ENCODE results near the gene RILPL1.

- PRO-cap, 2 experiments, result peak in 2 of 2 experiments; most common plus-strand start chr12:122399184 (in 1); most common minus-strand start chr12:122399210 (in 1)
- RAMPAGE, long total RNA, 5 experiments, result no peak in any of the 5 experiments
Measured at GRCh38 chr12:122398924-122399890, 23.3 kb downstream of the CLIP1 start.

DNA sequence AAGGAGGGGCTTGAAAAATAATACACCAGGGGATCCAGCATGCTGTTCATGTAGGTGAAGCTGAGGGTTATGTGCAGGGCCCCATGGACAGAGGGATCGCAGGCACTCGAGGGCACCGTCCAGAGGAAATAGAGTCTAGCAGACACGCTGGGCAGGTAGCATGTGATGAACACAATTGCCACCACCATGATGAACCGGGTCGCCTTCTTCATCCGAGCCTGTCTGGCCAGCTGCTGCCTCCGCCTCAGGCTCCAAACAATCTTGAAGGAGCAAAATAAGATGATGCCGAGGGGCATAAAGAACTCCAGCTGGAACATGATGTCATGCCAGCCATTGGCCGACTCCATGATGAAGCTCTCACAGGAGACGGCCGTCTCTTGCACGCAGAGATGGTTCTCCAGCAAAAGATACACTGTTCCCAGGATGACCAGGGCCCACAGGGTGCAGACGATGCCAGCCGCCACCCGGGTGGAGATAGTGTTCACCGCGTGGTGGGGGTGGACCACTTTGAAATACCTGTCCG lies 1.1 kb downstream of the HCAR1 start:
- PRO-cap, 2 experiments, result no peak in any of the 2 experiments
- RAMPAGE, long total RNA, 5 experiments, result no peak in any of the 5 experiments

GRCh38 chr12:122813252-122813796 lies 21.9 kb upstream of the HIP1R start:
- PRO-cap, 2 experiments, result no peak in any of the 2 experiments
- RAMPAGE, long total RNA, 5 experiments, result no peak in any of the 5 experiments

DNA sequence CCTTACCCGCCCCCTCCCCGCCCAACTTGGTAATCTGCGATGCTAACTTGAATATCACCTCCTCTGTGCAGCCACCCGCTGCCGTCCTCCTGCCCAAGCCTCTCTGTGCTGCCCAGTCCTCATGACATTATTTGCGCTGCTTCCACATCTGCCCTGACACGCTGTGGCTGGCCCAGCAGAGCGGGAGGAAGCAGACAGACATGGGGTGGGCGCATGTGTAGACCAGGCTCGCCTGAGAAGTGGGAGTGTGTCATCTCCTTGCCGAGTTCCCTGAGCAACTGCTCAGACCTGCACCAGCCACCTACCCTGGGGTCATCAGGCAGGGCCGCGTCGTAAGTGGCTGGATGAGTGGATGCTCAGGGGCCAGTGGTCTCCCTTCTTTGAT lies 5.9 kb downstream of the HIP1R start:
- PRO-cap, 2 experiments, result no peak in any of the 2 experiments
- RAMPAGE, long total RNA, 5 experiments, result no peak in any of the 5 experiments

DNA sequence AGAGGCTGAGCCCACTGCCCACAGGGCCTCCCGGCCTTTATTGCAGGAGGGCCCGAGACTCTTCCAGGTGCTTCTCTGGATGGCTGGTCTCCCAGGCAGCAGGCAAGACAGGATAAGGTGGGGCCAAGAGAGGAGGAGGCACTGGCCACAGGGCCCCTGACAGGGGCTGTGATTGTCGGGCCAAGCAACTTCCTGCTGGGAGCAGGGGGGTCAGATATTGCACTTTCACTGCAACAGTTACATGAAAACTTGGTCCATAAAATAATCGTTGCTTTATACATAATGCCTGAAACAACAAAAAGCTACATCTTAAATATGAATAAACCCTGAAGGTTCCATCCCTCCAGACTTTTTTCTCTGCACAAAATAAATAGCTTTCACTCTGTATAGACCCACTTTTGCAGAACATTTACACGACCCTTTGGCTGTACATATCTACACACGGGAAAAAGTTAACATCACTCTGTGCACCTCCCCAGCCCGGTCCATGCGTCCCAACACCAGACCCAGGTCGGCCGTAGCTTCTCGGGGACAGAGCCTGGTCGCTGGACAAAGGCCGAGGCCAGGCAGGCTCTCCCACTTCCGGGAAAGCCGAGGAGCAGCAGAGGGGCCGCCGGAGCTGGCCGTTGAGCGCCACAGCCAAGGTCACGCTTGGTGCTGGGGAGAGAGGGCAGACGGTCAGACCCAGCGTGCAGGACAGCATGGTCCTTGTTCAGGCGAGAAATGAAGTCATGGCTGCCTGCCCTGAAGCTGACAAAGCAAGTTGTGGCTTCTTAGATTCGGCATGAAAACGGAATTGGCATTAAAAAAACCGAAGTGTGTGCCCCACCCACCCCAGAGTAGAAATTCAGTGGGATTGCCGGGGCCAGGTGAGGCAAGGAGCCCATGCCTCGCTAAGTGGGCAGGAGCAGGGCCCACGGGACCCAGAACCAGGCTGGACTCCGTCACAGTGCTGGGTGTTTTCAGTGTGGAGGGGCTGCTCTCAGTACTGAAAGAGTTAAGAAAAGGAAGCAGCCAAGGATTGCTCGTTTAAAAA lies 4.0 kb downstream of the ARL6IP4 start:
- PRO-cap, 2 experiments, result no peak in any of the 2 experiments
- RAMPAGE, long total RNA, 5 experiments, result no peak in any of the 5 experiments

DNA sequence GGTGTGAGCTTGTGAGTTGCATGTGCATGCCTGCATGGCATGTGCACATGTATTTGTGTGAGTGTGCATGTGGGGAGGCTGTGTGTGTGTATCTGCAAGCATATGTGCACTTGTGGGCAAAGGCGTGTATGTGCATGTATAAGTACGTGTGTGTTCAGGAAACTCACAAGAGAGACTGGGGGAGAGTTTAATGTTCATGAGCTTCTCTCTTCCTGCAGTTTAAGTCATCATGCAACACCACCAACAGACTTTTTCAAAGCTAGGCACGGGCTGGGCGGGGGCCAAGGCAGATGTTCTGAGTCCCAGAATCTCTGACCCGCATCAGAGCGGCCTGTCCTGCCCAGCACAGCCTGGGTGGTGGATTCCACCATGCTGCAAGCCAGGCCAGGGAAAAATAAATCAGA lies 75.8 kb downstream of the PITPNM2 start:
- PRO-cap, 2 experiments, result no peak in any of the 2 experiments
- RAMPAGE, long total RNA, 5 experiments, result no peak in any of the 5 experiments

- PRO-cap, 2 experiments, result peak in 1 of 2 experiments; most common plus-strand start chr12:123270853 (in 1); most common minus-strand start chr12:123270754 (in 1)
- RAMPAGE, long total RNA, 5 experiments, result no peak in any of the 5 experiments
Measured at GRCh38 chr12:123269916-123270991, 1.4 kb downstream of the CDK2AP1 start.

DNA sequence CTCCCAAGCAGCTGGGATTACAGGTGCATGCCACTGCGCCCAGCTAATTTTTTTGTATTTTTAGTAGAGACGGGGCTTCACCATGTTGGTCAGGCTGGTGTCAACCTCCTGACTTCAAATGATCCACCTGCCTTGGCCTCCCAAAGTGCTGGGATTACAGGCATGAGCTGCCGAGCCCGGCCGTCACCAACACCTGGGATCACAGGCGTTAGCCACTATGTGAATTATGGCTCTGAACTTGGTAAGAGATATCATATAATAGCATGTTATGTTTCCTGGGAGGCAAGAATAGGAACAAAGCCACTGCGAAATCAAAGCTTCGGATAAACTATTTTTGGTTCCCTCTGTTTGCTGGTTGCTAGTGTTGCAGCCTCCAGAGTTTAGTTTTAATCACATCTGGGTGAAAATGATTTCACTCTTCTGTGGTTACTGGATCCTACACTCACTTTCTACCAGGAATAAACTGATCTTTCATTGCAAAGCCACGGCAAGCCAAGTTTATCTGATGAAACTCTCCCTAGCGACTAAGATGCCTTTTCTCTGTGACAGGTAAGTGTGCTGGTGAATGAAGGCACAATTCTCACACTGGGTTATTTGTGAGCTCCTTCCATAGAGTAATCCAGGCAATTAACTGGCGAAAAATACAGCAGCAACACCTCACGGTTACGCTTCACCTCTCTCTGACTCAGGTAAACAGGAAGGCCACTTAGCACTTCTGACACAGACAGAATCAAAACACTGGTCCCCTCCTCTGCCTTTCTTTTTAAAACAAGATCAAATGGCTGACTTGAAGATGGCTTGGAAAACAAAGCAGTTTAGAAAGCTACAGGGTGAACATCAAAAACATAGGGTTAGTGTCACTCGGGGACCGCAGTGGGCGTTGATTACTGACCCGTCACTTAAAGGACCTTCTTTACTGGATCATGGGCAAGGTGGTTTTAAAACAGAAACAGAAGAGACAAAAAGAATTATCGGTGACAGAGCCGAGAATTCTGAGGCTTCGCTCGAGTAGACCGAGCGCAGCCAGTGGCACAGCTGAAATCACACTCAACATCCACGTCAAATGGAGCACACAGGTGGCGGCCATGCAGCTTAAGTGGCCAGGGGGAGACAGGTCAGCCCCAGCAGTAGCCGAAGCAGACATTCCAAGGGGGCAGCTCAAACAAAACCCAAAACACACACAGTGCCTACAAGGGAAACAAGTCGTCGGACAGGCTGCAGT lies 16.9 kb downstream of the SNRNP35 start:
- PRO-cap, 2 experiments, result no peak in any of the 2 experiments
- RAMPAGE, long total RNA, 5 experiments, result no peak in any of the 5 experiments

GRCh38 chr12:123513423-123513622 lies 20.2 kb downstream of the RILPL1 start:
- PRO-cap, 2 experiments, result peak in 2 of 2 experiments; most common minus-strand start chr12:123513500 (in 1)
- RAMPAGE, long total RNA, 5 experiments, result start-site peak on the minus strand in 1 of 5 experiments, at chr12:123513444-123513532 at its widest, 72 reads per replicate

DNA sequence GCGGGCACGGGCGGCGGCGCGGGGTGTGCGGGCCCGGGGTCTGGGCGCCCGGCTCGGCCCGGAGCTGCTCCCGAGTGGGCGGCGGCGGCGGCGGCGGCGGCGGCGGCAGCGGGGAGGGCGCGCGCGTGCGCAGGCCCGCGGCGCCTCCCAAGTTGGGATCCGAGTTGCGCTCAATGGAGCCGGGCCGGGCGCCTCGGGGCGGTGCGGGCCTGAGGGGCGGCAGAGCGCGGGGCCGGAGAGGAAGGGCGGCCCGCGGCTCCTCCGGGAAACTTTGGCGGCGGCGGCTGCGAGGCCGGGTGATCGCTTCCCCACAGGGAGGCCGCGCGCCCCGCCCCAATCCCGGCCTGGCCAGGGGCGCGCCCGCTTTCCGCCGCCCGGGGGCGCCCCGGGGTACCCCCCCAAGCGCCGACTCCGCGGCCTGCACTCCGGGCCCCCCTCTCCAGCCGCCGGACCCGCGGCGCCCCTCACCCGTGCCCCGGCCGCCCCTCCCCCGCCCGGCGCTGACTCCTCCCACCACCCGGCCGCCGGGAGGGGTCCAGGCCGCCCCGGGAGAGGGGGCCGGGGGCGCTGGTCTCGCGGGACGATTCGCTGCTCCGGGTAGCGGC lies at the start of gene RILPL1:
RILPL1 (minus strand) TSS at position 76 of the 605 bp plus-strand sequence.
- PRO-cap, 2 experiments, result peak in 2 of 2 experiments; most common plus-strand start position 150 of the sequence (in 2); most common minus-strand start position 72 of the sequence (in 2)
- RAMPAGE, long total RNA, 5 experiments, result no peak in any of the 5 experiments

DNA sequence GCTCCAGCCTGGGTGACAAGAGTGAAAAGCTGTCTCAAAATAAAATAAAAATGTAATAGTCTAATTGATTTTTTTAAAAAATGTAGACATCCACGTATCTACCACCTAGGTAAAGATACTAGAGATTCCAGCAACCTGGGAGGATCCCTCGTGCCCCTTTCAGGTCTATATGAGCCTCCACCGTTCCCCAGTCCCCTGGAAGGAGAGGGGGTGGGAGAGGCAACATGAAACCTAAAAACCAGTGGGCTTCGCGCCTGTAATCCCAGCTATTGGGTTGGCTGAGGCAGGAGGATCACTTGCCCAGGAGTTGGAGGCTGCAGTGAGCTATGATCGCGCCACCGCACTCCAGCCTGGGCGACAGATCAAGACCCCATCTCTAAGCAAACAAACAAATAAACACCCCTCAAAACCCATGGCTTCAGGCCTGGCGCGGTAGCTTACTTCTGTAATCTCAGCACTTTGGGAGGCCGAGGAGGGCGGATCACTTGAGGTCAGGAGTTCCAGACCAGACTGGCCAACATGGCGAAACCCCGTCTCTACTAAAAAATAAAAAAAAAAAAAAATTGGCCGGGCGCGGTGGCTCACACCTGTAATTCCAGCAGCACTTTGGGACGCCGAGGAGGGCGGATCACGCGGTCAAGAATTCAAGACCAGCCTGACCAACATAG lies 1.1 kb upstream of the TMED2 start:
- PRO-cap, 2 experiments, result no peak in any of the 2 experiments
- RAMPAGE, long total RNA, 5 experiments, result no peak in any of the 5 experiments

GRCh38 chr12:123586599-123587201 lies 2.3 kb downstream of the TMED2 start:
- PRO-cap, 2 experiments, result no peak in any of the 2 experiments
- RAMPAGE, long total RNA, 5 experiments, result no peak in any of the 5 experiments

GRCh38 chr12:123618365-123619136 lies 14.9 kb downstream of the EIF2B1 start:
- PRO-cap, 2 experiments, result no peak in any of the 2 experiments
- RAMPAGE, long total RNA, 5 experiments, result no peak in any of the 5 experiments

GRCh38 chr12:123727624-123728347 lies 15.6 kb downstream of the ATP6V0A2 start:
- PRO-cap, 2 experiments, result no peak in any of the 2 experiments
- RAMPAGE, long total RNA, 5 experiments, result no peak in any of the 5 experiments

DNA sequence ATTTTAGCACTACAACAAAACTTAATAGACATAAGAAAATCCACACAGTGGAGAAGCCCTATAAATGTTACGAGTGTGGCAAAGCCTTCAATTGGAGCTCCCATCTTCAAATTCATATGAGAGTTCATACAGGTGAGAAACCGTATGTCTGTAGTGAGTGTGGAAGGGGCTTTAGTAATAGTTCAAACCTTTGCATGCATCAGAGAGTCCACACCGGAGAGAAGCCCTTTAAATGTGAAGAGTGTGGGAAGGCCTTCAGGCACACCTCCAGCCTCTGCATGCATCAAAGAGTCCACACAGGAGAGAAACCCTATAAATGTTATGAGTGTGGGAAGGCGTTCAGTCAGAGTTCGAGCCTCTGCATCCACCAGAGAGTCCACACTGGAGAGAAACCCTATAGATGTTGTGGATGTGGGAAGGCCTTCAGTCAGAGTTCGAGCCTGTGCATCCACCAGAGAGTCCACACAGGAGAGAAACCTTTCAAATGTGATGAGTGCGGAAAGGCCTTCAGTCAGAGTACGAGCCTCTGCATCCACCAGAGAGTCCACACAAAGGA lies 39.4 kb downstream of the ZNF664 start:
- PRO-cap, 2 experiments, result no peak in any of the 2 experiments
- RAMPAGE, long total RNA, 5 experiments, result no peak in any of the 5 experiments

GRCh38 chr12:124279923-124280531 lies 14.9 kb upstream of the RFLNA start:
- PRO-cap, 2 experiments, result no peak in any of the 2 experiments
- RAMPAGE, long total RNA, 5 experiments, result no peak in any of the 5 experiments

DNA sequence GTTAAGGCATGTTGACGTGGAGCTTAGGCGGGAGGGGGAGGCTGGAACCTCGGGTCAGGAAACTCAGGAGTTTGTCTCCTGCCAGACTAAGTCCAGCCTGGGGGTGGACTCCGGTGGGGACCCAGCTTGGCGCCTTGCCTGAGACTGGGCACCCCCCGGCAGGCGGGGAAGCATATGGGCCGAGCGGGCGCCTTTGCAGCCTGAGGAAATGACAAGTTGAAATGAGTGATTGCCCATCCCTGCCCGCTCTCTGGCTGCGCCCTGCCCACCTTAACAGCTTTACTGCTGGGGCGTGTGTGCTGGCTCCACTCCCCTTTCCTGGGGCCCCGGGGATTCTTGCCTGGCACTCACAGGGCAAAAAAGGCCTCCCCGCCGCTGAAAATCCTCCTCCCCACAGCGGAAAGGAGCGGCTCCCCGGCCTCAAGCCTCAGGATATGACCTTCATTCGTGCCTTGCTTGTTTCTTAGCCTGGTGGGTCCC lies 1.4 kb downstream of the RFLNA start:
- PRO-cap, 2 experiments, result no peak in any of the 2 experiments
- RAMPAGE, long total RNA, 5 experiments, result no peak in any of the 5 experiments

GRCh38 chr12:124386525-124387275 lies 91.8 kb downstream of the RFLNA start:
- PRO-cap, 2 experiments, result no peak in any of the 2 experiments
- RAMPAGE, long total RNA, 5 experiments, result no peak in any of the 5 experiments

DNA sequence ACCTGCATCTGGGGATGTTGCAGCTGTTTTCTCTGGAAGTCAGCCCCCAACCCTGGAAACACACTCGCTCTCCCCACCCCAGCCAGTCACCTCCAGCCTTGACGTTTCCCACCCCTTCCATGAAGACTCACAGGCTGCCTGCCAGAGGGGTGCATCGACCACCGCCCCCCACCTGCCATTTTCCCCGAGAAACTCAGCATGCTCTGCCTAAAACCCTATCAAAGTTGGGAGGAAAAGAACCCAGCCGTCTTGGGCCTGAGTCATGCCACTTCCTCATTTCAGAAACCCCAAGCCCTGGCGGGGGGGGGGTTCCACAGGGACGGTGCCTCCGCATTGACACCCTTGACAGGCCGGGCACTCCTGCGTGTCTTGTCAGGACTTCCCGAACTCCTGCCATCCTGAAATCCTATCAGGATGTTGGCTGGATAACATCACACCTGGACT lies 96.3 kb downstream of the RFLNA start:
- PRO-cap, 2 experiments, result no peak in any of the 2 experiments
- RAMPAGE, long total RNA, 5 experiments, result no peak in any of the 5 experiments

DNA sequence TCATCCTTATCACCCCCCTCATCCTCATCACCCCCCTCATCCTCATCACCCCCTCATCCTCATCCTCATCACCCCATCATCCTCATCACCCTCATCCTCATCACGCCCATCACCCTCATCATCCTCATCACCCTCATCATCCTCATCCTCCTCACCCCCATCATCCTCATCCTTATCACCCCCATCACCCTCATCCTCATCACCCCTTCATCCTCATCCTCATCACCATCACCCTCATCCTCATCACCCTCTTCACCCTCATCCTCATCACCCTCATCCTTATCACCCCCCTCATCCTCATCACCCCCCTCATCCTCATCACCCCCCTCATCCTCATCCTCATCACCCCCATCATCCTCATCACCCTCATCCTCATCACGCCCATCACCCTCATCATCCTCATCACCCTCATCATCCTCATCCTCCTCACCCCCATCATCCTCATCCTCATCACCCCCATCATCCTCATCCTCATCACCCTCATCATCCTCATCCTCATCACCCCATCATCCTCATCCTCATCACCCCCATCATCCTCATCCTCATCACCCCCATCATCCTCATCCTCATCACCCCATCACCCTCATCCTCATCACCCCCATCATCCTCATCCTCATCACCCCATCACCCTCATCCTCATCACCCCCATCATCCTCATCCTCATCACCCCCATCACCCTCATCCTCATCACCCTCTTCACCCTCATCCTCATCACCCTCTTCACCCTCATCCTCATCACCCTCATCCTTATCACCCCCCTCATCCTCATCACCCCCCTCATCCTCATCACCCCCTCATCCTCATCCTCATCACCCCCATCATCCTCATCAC lies 99.3 kb downstream of the NCOR2 start:
- PRO-cap, 2 experiments, result no peak in any of the 2 experiments
- RAMPAGE, long total RNA, 5 experiments, result no peak in any of the 5 experiments

Measured in thyroid gland (tissue), 7 donors.